Left lobe of liver (tissue), 1 donor: ENCODE measurements around the genes STAM2 and ARL6IP6.

DNA sequence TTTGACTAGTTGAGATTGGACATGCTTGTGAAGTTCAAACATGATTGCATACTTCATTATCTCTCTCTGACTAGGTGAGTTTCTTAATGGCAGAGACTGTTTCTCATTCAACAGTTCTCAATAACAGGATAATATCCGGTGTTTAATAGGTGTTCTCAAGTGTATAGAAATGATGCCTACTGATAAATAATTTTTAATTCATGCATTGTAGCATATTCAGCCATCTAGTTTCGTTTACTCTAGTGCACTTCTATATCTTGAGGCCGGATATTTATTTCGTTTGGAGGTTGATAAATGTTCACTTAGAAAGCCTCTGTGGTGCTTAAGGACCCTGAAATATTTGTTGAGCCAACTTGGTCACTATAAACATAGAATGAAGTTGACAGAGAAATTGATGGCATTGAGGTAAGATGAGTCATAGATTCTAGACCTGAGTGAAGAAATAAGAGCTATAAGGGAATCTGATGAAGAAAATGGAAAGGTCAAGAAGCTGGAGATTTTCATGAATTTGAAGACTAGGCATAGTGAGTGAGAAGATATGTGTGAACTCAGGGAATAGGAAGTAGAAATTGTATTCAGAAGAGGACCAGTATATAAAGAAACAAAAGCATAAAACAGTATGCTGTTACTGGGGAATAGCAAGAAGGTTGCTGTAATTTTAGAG lies 35.8 kb downstream of the EPC2 start:
- PRO-cap: no peak

DNA sequence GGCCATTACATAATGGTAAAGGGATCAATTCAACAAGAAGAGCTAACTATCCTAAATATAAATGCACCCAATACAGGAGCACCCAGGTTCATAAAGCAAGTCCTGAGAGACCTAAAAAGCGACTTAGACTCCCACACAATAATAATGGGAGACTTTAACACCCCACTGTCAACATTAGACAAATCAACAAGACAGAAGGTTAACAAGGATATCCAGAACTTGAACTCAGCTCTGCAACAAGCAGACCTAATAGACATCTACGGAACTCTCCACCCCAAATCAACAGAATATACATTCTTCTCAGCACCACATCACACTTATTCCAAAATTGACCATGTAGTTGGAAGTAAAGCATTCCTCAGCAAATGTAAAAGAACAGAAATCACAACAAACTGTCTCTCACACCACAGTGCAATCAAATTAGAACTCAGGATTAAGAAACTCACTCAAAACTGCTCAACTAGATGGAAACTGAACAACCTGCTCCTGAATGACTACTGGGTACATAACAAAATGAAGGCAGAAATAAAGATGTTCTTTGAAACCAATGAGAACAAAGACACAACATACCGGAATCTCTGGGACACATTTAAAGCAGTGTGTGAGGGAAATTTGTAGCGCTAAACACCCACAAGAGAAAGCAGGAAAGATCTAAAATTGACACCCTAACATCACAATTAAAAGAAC lies 62.8 kb downstream of the EPC2 start:
- PRO-cap: no peak

- PRO-cap: no peak
These were observed 35.6 kb upstream of the LYPD6B start for GRCh38 chr2:149002880-149003329.

DNA sequence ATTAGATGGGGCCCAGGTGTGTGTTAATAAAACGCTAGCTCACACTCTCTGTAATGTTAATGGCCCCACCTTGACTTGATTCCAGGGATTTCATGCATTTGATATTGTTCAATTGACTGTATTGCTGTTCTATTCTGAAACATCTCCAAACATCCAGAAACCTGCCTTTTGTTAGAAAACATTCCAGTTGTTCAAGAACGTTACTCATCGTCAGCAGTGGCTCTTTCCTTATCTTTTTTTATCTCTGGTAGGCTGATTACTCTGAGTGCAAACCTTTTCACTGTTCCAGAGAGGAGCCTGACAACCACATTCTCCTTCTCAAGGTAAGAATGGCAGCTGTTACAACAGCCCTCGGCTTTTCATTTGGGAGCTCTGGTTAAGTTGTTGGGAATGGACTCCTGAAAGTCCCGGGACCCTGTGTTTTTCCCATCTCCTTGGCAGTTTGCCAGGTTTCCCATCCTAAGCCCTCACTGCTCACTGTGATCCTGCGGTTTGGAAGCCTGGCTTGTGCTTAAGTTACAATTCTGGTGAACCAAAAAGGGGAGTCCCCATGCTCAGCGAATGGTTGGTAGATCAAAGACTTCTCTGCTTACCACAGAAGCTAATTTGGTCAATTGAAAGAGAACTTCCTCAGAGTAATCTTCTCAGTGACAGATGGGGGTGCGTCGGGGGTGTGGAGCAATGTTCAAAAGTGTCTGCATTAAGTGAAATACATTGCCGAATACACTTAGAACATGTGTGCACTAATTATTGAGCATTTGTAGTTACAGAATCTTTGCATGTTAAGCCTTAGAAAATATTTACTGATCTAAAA lies 122.2 kb downstream of the LYPD6B start:
- PRO-cap: no peak

DNA sequence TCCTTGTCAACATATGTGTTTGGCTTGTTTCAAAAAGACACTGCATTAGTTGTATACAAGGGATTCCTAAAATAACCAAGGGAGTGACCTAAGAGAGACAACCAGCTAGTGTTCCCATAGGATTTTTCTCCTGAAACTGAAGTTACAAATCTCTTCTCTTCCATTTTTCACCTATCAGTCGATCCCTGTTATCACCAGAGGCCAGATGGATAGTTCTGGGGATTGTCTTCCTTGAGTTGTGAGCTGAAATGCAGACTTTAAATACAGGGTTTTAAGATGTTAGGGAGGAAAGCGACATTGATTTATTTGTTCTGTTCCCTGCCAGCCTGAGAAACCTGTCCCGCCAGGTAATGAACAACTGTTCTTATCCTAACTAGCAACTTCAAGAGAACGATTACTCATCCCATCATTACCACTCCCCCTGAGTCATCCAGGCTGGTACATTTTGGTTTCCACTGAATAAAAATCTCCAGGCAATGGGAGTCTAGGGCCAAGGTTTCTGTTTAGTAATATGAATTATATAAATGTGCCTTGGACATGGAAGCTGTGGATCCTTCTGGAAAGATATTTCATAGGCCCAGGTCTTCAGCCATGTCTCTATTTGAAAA lies 131.1 kb downstream of the LYPD6B start:
- PRO-cap: no peak

DNA sequence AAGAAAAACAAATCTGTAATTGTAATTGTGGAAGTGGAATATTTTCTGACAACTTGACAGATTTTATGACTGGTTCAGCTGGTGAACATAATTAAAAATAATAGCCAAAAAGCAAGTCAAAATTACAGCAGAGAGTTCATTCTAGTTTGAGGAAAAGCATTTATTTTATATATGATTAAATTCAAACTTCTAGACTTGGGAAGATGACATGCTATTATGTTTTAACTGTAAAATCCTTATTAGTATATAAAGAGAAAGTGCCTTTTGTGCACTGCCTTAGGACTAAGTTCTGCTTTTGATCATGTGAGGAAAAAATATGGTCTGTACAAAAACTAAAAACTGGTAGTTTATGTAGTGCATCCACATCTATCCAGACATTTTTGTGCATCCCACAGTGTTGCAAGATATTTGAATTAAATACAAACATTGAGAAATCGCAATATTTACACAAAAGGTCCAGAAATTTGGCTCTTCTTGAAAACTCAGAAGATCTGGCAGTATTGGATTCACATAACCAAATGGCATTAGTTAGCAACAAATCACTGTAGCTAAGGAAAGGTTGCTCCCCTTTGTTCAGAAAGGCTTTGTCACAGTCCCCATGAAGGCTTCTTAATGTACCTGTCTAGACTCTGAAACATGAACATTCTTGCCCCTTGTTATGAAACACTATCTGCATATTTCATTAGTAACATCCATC lies 2.4 kb downstream of the MMADHC start:
- PRO-cap: bidirectional peak, plus-strand start at position 488 of the sequence, minus-strand start at position 382 of the sequence

DNA sequence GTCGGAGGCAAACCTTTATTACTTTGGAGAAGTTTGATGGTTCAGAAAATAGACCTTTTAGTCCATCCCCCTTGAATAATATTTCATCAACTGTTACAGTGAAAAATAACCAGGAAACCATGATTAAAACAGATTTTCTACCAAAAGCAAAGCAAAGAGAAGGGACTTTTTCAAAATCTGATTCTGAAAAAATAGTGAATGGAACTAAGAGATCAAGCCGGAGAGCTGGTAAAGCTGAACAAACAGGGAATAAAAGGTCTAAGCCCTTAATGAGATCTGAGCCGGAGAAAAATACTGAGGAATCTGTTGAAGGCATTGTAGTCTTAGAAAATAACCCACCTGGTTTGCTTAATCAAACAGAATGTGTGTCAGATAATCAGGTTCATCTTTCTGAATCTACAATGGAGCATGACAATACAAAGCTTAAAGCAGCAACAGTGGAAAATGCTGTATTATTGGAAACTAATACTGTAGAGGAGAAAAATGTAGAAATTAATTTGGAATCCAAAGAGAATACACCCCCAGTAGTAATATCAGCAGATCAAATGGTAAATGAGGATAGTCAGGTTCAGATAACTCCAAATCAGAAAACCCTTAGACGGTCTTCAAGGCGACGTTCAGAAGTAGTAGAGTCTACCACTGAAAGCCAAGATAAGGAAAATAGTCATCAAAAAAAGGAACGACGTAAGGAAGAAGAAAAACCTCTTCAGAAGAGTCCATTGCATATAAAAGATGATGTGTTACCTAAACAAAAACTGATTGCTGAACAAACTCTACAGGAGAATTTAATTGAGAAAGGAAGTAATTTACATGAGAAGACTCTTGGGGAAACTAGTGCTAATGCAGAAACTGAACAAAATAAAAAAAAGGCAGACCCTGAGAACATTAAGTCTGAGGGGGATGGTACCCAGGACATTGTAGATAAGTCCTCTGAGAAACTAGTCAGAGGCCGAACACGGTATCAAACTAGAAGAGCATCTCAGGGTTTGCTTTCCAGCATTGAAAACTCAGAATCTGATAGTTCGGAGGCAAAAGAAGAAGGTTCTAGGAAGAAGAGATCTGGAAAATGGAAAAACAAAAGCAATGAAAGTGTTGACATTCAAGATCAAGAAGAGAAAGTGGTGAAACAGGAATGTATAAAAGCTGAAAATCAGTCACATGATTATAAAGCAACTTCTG lies 53.9 kb downstream of the RIF1 start:
- PRO-cap: no peak

GRCh38 chr2:151704291-151705103 lies 29.8 kb downstream of the NEB start:
- PRO-cap: no peak

- PRO-cap: no peak
These were observed 35.8 kb upstream of the NEB start for GRCh38 chr2:151770170-151770474.

DNA sequence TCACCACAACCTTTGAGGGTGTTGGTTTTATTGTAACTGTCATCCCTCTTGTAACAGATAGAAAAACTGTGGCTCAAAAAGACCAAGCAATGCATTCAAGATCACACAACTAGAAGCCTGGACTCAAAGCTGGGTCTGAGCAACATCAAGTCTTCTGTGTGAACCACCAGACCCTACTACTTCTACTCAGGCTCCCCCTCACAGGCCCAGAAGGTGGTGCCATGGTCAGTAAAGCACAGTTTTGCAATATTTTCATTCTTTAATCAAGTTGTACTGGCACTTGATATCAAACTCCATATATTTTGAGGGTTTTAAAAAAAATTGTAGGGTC lies 105.2 kb upstream of the ARL5A start:
- PRO-cap: no peak

DNA sequence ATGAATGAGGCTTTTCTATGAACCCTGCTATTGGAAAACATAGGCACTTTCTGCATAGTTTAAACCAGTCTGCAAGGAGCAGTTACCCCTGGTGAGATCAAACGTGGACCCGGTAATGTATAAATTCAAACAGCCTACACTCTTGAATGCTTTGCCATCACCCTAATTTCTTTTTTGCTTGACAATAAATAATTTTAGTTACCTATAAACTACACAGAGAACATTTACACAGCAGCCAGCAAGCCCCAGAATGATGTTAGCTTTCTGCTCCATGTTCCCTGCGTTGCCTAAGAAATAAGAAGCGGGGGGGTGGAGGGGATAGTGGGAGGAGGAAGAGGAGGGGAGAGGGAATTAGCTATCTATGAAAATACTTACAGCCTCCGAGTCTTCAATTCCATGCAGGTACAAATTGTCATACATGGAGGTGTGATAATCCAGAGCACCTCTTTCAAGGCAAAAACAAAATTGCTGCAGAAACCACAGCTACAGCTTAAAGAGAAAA lies 125.5 kb downstream of the CACNB4 start:
- PRO-cap: no peak

DNA sequence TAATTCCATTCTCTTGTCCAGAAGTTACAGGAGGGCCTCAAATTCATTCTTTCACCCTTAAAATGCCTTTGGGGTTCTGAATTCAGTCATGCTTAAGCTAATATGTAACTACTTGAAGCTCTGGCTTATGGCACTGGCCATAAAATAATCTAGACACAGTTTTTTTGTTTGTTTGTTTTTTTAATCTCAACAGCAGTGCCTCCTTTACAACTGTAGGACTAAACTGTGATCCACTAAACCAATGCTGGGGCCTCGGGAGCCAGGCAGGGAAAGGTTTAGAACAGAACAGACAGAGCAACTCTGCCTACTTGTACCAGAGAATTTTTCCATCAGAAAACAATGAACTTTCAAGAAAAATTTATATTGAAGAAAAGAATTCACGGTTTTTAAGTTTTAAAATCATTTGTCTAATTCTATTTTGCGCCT lies 1.7 kb downstream of the STAM2 start:
- PRO-cap: no peak

GRCh38 chr2:152175352-152176590 lies at the start of gene STAM2:
STAM2 (minus strand) TSS chr2:152175763.
- PRO-cap: bidirectional peak, plus-strand start at chr2:152175577, minus-strand start at chr2:152175423; bidirectional peak, plus-strand start at chr2:152176157, minus-strand start at chr2:152175729

DNA sequence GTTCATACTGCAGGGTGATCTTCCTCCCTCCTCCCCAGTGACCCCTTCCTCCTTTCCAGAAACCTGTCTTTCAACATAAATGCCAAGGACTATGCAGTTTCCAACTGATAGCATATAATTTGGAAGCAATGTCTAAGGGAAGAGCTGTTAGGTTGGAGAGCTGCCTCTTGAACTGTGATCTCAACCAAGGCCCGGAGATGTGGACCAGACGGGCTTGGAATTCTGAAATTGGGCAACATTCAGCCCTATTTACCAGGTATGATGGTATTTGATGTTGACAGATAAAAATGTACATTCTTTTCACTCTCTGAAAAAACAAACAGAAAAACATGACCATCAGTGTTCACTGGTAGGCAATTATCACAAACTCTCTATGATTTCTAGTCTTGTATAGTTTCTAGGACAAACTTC lies 7.6 kb downstream of the FMNL2 start:
- PRO-cap: no peak

GRCh38 chr2:152398466-152399537 lies 63.8 kb downstream of the FMNL2 start:
- PRO-cap: no peak

- PRO-cap: no peak
These were observed 108.2 kb downstream of the FMNL2 start for GRCh38 chr2:152443112-152443574.

DNA sequence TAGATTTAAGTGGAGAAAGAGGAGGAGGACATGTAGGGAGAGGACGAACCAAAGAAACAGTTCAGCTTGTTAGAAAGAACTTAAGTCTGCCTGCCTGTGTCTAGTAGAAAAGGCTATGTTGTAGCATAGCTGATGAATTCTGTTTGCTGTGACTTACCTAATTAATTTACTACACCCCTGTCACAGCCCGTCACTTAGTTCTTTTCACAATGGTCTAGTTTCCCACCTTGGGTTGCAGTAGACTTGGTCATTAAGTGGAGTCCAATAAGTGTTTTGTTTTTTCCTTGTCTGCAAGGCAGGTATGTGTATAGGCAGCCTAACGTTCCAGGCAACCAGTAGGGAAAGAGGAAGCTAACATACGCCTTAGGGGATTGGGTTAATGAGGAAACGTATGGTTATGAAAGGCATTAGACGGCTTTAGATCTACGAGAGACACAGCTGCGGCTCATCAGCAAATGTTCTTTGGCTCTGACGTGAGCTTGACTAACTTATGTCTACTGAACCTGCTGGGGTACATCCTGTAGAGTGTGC lies 180.2 kb downstream of the PRPF40A start:
- PRO-cap: no peak

GRCh38 chr2:152575708-152576539 lies 141.3 kb downstream of the PRPF40A start:
- PRO-cap: no peak

GRCh38 chr2:152673361-152673903 lies 43.8 kb downstream of the PRPF40A start:
- PRO-cap: no peak

DNA sequence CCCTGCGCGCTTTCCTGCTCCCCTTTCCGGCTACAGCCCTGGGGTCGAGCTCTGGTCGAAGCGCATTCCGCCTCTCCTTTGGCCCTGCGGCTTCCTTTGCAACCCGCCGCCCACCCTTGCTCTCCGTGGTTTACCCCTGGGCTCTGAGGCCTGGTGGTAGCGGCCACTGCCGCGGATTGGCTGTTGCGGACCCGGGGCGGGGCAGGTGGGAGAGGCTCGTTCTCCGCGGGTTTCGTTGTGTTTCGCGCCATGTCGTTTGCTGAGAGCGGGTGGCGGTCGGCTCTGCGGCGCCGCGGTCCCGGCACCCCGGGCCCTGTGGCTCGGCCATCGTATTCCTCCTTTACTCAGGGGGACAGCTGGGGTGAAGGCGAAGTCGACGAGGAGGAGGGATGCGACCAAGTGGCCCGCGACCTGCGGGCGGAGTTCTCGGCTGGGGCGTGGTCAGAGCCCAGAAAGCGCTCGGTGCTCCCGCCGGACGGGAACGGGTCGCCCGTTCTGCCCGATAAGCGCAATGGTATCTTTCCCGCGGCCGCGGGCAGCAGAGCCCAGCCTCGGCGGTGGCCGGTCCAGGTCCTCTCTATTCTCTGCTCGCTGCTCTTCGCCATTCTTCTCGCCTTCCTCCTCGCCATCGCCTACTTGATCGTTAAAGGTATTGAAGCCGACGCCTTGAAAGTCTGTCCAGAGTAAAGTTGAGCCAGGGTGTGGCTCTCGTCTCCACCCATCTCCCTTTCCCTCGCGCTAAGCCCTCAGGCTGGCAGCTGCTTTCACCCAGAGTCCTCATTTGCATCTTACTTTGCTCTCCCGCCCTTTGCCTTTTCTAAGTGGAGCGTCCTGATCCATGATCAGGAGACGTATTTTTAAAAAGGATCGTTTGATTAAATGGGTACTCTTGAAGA lies at the start of gene ARL6IP6:
Gene ARL6IP6, plus strand, starts transcription at position 245 of the 896 bp plus-strand sequence.
- PRO-cap: bidirectional peak, plus-strand start at position 262 of the sequence, minus-strand start at position 127 of the sequence